ENCODE measurements around a stretch of chr16.

- PRO-cap, result no peak
Observed at GRCh38 chr16:78461832-78462038, 362.3 kb downstream of the WWOX start.

DNA sequence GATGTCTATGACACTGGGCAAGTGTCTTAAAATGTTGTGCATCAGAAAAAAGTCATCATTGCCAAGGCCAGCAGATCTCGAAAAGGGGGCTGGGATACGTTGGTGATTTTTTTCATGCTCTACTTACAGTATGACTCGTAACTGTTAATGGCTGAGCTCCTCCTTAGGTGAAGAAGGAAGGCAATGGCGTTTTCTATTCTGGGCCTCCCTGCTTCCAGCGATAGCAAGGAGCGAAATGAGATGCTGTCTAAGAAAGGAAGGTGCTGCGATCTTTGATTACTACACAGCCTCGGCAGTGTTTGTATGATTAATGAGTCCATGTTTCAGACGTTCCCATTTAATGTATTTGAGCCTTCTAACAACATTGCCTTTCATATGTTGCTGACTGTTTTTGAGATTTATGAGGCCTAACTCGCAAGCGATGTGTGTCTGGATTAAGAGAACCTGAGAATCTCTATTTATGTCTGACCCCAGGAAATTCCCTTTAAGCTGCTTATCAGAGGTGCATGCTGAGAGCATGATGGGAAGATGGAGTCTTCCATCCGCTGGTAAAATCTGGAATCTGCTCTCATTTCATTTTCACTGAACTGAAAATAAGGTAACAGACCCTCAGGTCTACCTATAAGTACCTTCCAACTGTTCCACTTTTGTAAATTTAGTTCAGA, 403.4 kb downstream of the WWOX start:
- PRO-cap, result no peak

- PRO-cap, result no peak
Observed at GRCh38 chr16:78519321-78520006, 420.0 kb downstream of the WWOX start.

GRCh38 chr16:78663449-78663865, 564.0 kb downstream of the WWOX start:
- PRO-cap, result no peak

GRCh38 chr16:78796214-78796778, 696.8 kb downstream of the WWOX start:
- PRO-cap, result no peak

- PRO-cap, result no peak
Observed at GRCh38 chr16:78815488-78816269, 716.2 kb downstream of the WWOX start.

- PRO-cap, result no peak
Observed at GRCh38 chr16:79505403-79505888, 95.1 kb downstream of the MAF start.

DNA sequence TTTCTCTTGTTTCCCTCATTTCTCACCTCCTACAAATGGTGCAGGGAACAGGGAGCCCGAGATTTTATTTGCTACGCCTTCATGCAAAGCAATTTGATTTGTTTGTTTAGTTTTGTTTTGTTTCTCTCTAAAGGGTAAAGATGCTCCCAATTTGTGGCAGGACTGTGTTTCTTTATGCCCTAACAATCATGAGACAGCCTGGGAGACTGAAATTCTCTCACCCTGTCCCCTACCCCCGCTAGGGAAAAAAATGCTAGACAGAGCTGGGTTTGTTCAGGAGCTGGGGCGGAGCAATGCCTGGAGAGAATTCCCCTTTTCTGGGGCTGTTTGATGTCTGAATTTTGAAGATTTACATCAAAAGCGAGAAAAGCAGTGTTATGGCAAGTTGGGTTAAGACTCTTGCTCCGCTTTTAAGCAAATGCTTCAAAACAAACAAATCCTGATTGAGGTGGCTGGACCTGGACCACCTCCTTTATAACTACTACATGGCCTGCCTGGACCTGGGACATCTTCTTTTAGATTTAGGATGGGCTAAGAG, 8.4 kb downstream of the MAF start:
- PRO-cap, result no peak

DNA sequence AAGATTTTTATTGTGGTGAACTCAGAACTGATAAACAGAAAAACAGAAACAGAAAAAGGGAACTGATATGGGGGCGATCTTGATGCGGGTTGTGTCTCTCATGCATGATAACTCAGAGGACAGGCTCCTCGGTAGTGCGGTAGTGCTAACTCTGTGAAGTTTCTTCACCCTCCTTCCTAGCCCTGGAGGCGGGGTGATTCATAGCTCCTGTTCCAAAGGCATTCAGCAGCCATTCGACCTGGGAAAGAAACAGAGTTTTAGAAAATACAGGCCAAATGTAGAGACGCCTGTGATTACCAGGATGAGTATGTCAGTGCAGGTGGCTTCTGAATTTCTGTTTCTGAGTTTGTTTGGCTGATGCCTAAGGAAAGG, 5.5 kb upstream of the MAF start:
- PRO-cap, result no peak

GRCh38 chr16:79721252-79721794, 120.8 kb upstream of the MAF start:
- PRO-cap, result no peak

- PRO-cap, result no peak
Observed at GRCh38 chr16:79767766-79768461, 167.4 kb upstream of the MAF start.

DNA sequence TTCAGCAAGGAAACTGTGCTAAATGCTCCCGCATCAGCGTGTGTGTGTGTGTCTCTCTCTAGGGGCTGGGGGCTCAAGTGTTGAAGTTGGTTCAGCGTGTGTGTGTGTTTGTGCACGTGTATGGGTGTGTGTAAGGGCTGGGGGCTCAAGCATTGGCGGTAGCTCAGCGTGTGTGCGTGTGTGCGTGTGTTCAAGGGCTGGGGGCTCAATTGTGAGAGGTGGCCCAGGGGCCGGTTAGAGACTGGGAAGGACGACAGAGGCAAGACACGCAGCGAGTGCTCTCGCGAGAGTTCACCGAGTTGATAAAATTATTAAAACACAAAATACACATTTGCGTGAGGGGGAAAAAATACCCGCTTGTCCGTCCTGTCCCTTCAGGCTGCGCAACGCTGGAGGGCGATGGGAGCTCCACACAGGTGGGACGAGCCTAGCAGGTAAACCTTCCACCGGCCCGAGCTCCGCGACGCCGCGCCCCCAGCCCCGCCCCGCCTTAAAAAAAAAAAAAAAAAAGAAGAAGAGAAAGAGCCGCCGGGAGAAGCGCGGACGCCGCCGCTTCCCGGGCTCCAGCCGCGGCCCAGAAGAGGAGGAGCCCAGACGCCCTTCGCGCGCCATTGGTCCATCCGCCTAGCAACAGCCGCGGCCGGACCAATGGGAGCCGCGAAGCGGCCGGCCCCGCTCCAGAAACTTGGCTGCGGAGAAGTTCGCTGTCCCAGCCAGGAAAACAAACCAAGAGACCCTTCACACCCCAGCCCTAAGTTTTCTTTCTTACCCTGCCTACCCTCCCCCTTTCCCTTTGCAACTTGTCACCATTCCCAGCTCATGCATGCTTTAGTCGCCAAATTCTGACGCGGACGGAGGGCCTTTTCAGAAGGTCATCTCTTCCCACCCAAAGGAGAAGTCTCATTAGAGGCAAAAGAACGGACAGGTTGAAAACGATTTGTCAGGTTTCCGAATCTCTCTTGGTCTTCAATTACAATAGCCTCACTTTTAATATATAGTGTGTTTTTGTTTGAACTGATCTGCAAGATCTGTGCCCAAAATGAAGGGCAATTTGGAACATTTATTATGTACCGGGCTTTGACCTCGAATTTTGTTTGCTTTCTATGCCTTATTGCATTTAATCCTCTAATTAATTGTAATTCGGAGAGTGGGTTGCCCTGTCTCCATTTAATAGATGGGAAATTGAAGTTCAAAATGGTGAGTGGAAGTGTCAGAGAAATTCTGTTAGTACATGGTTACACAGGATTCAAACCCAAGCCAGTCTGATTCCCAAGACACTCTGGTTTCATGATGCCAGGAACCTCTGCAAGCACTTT, 170.0 kb upstream of the MAF start:
- PRO-cap, result bidirectional peak, plus-strand start at position 350 of the sequence, minus-strand start at position 266 of the sequence; bidirectional peak, plus-strand start at position 698 of the sequence, minus-strand start at position 465 of the sequence

GRCh38 chr16:79848689-79849416, 248.3 kb upstream of the MAF start:
- PRO-cap, result no peak

DNA sequence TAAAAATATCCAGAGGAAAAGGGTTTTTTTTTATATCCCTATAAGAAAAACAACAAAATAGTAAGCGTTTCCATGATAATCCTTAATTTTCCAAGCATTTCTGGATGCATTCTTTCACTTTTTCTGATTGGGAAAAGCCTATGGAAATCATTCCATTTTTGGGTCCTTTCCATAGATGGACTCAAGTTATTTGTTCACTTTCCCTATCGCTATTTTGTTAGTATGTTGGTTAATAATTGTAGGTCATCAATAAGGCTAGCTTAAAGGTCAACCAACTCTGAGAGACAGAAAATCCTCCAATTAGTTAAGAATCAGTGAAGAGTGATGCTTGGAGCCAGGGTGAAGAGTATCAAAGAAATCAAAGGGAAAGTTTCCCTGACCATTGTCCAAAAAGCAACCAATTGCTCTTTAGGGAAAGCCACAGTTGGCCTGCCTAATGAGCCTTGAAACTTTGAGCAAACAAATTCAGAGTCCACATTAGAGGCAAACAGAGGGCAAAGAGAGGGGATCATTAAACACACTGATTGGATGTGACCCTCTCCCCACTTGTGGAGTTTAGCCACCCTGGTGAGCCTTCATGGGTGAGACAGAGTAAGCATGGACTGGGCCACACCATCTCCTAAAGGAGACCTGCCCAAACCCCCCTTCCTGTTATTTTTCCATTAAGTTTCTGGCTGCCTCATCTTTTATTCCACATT, 133.4 kb upstream of the DYNLRB2 start:
- PRO-cap, result no peak

DNA sequence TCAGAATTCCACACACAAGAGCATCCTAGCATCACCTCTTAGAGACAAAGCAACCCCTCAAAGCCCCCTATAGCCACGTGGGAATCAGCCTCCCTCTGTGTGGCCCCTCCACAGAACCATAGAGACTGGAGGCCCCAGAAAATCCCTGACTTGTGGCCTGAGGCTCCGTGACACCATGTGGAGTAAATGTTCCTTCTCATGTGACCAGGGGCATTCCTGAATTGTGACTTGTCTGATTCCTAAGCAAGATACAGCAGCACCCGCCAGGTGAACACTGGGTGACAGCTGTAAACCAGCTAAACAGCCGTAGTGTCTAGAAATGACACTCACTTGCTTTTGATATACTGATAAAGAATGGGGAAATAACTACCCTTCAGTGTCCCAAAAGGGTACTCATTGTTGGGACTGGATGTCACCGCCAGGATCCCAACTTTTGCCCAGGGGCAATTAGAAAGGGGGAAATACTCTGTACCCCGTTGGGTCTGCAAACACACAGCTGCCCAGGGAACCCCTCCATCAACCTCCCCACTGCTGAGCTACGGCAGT, 79.1 kb downstream of the DYNLRB2 start:
- PRO-cap, result no peak

- PRO-cap, result no peak
Observed at GRCh38 chr16:80656572-80656864, 115.7 kb downstream of the DYNLRB2 start.

DNA sequence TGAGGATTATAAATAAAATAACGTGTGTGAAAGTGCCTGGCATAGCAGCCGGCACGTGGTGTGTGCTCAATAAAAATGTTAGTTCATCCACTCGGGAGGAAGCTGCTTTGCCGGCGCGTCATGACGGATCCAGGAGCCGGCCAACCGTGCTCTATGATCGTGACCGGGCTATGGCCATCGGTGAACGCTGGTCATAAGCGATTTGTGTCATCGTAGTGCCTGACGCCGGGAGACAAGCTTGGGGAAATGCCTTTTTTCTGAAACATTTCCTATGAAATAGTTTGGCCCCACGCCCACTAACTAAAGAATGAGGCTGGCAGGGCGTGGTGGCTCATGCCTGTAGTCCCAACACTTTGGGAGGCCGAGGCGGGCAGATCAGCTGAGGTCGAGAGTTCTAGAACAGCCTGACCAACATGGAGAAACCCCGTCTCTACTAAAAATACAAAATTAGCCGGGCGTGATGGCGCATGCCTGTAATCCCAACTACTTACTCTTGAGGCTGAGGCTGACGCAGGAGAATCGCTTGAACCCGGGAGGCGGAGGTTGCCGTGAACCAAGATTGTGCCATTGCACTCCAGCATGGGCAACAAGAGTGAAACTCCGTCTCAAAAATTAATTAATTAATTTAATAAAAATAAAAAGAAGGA, 73.8 kb downstream of the CMC2 start:
- PRO-cap, result no peak

GRCh38 chr16:80937932-80938825, 68.5 kb downstream of the CMC2 start:
- PRO-cap, result no peak

DNA sequence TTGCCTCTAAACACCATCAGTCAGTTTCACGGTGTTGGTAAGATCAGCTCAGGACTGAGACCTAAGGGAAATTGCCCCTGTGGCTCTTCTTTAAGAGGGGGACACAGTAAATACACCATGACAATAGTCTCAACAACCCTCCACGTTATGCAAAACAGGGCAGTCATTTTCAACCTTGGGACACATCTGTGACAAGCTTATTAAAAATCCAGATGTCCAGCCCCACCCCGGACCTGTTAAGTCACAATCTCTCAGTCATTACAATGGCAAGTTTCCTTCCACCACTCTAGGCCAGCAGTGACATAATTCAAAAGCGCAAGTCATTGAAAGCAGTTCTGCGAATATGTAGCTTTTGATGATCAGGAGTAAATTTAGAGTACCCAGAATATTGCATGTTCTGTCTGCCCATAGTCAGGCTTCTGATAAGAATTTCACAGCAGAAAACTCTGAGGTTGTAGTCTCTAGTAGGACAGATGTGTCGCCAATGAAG, 1.3 kb downstream of the ATMIN start:
- PRO-cap, result no peak

GRCh38 chr16:81040271-81041047, 4.8 kb downstream of the ATMIN start:
- PRO-cap, result no peak